Colic lymph node (tissue), 1 donor: ENCODE measurements around a stretch of chr10.

- PRO-cap: no peak
These were observed 1.1 kb downstream of the NPM3 start for GRCh38 chr10:101781918-101782677.

DNA sequence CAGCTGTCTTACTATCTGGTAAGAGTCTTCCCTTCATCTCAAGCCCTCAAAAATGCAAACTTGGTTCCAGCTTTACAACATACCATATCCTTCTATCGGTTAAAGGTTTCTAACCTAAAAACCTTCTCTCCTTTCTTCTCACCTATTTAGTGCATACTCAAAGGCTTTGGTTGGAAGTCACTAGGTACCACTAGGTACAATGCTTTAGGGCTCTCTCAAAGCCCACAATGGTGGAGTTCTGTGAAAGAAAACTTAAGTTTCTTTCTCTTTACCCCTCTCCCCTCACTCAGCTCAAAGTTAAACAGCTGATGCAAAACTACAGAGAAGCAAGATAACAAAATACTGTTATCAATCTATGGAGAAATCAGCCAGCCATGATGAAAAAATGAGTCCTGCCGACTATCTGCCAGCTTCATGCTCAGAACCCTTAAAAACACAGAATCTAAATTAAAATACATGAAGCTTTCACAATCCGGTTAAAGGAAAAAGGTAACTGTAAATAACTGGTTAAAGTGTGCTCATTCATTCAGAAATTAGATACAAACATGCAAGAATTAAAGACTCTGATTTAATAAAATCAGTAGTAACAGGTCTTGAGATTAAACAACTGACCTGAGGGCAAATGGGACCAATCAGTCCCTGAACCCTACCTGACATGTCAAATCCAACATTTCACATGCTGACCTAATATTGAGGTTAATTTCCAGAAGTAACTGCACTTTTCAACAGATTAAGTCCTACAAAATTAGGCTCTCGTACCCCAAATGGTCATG is 1.7 kb upstream of the NPM3 start:
- PRO-cap: no peak

DNA sequence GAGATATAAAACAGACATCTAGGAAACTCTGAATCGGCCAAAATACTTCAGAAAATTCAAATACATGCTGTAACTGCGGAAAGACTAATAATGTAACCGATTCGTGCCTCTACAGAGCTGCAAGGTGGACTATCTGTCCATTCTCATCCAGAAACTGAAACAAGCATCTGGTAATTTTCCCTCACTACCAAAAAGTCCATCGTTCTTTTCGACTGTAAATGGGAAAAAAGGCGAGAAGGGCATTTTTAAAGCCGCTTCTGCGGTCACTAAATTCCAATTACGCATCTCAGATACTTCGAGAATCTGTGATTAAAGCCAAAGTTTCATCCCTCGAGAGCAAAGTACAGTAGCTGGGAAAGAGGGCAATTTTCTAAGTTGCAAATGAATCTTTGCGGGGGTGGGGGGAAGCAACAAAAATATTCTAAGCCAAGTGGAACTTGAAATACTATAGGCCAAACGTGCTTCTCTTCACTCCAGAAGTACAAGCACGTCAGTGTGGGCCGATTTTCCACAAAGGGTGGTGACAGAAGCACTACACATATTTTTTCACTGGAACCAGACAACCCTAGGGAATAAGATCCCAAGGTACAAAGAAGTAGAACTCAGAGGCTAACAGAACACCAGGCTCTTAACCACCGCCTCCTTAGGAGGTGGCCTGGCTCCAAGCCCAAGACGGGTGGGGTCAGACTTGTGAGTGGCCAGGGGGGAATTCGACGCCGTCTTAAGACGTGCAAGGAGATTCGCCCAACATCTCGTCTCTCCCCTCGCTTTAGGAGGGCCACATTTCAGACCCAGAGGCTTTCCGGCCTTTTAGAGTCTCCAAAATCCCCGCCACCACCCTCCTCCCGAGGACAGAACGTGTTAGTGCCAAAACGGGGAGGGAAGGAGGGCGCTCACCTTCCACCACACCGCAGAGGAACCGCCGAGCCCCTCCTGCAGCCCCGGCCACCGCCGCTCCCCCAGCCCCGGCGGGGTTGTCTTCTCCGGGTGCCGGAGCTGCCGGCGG is 1.0 kb downstream of the OGA start:
- PRO-cap: unidirectional peak, plus-strand start at position 513 of the sequence

- PRO-cap: bidirectional peak, plus-strand start at chr10:101904096, minus-strand start at chr10:101903933
These were observed 60.2 kb upstream of the KCNIP2 start for GRCh38 chr10:101903604-101904312.

GRCh38 chr10:102001318-102001951 is 54.5 kb downstream of the ARMH3 start:
- PRO-cap: bidirectional peak, plus-strand start at chr10:102001662, minus-strand start at chr10:102001588

DNA sequence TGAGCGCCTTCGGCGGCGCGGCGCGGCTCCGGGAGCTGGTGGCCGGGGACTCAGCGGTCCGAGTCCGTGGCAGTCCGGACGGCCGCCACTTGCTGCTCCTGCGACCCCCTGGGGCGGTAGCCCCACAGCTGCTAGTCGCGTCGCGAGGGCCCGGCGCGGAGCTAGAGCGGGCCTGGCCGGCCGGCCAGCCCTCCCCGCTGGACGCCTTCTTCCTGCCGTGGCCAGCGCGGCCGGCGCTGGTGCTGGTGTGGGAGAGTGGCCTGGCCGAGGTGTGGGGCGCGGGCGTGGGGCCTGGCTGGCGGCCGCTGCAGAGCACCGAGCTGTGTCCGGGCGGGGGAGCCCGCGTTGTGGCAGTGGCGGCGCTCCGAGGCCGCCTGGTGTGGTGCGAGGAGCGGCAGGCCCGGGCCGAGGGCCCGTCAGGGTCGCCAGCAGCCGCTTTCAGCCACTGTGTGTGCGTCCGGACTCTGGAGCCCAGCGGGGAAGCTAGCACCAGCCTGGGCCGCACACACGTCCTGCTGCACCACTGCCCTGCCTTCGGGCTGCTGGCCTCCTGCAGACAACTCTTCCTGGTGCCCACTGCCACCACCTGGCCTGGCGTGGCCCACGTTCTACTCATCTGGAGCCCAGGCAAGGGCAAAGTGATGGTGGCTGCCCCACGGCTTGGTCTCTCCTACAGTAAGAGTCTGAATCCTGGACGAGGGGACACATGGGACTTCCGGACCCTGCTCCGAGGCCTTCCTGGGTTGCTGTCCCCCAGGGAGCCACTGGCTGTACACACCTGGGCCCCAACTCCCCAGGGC is 563 bp downstream of the HPS6 start:
- PRO-cap: no peak

DNA sequence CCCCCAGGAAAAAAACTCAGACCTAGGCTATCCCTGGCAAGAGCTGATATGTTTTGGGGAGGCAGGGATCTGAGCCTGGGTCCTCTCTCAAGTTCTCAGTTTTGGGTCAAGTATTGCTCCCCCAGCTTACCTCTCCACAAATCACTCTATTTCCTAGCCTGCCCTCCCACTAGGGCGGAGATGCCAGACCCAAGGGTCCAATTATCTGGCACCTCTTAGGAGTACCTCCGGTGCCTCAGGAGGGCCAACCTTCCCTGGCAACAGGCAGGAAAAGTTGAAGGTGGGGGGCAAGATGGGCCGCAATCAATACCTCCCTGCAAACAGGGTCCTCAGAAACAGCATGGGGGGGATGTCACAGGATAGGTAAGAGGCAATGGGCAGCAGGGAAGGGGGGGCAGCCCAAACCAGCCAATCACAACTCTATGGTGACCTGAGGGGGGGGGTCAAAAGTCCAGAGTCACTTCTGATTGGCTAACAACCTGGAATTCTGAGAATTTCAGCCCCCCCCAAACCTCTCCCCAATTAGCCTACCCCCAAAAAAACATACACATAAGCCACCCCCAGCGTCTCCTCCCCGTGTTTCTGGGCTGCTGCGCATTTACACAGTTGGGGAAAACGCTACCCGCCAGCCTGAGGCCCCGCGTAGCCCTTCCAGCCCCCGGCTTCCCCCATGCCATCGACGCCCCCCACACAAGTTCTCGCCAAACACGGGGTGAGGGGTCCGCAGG is 691 bp downstream of the LDB1 start:
- PRO-cap: bidirectional peak, plus-strand start at position 597 of the sequence, minus-strand start at position 303 of the sequence

DNA sequence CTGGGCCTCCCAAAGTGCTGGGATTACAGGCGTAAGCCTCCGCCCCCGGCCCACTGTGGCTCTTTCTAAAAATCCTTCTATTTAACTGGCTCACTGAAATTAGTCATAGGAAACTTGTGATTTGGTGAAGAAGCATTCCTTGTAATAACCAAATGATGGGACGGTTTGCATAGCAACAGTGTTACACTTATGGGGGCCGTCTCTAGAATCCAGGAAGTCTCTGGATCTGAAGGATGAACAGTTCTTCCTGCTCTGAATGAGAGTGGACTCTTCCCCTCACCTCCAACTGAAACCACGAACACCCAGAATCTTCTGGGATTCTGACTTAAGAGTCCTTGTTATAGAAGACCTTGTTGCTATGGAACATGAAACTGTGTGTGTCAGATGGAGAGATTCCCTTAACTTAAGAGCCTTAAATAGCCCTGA is 23.2 kb downstream of the NOLC1 start:
- PRO-cap: no peak

DNA sequence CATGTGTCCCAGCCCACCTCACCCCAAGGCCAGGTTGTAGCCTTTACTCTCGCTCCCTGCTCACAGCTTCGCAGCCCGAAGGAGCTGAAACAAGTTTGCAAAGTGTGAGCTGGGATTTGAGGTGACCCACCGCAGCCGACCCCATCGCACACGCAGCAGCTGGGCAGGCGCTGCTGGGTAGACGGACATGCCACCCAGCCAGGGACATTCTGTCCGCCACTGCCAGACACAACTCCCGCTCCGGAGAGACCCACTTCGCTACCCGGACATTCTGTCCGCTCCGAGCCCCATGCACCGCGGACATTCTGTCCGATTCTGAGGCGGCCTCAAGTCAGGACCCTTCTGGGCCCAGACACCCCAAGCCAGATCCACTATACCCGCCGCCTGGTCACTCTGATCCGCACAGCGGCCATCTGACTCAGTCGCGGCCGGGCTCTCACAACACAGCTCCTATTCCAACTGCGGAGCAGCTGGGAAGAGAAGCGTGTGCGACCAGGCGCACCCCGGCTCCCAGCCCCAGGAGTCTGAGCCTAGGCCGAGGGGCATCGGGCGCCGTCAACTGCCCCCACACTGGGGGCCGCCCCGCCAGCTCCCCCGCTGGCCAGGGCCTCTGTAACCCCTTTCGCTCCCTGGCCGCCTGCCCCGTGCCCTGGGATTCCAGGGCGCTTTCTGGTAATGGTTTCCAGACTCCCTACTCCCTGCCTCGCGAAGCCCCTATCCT is 784 bp downstream of the PITX3 start:
- PRO-cap: no peak

DNA sequence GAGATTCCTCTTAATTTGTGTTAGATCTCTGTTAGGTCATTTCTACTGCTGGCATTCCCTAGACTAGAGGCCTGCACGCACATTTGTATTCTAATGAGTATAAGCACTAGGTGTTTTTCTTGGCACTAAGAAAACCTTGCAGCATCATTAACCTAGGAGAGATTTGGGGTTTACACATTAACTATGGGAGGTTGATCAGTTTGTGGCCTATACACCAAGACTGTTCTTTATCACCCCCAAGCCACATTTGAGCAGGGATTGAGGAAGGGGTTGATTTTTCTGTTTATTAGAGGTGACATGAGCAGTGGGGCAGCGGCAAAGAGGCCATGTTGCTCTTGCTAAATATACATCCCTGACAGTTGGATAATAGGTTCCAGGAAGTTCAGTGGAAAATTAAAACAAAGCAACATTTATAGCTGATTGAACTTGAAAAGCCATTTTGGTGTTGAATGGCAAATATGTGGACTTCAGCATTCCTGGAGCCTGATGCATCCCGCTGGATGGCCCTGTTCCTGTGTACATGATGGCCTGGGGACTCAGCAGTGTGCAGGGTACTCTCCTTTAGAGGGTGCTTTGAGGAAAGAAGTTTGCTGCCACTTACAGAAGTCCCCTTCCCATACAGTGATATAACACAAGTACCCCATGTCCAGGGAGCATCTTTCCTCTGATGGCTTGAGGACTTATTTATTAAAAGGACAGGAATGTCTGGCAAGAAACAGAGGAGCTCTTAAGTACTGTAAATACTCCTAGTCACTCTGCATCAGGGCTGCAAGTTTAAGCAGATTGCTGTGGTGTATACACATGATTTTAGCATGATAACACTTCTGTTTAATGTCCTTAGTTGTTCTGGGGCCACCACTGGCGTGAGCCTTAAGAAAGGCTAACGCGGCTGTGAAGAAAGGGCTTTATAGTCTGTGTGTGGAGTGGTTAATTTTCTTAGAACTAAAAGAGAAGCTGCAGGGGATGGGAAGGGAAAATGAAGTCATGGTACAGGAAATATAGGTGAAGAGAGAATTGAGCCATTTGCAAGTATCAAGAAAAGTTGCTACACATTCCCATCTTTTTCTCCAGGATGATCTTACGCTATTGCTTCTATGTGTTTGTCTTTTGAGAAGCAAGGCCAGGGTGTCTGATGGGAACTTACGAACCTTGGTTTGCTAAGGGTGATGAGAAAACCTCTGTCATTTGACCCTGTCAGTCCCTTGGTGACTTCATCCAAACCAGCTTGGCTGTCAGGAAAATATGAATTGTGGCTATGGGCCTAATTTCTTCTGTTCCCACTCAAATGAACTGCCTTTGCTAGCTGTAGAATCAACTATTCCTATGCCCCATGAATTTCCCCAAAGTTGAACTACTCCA is 65.6 kb downstream of the GBF1 start:
- PRO-cap: no peak

- PRO-cap: no peak
These were observed 66.6 kb downstream of the GBF1 start for GRCh38 chr10:102311859-102312416.

- PRO-cap: no peak
These were observed 15.2 kb upstream of the NFKB2 start for GRCh38 chr10:102380198-102380779.

GRCh38 chr10:102397175-102397878 is 1.8 kb downstream of the NFKB2 start:
- PRO-cap: no peak

GRCh38 chr10:102402514-102403061 is 7.1 kb downstream of the NFKB2 start:
- PRO-cap: no peak

DNA sequence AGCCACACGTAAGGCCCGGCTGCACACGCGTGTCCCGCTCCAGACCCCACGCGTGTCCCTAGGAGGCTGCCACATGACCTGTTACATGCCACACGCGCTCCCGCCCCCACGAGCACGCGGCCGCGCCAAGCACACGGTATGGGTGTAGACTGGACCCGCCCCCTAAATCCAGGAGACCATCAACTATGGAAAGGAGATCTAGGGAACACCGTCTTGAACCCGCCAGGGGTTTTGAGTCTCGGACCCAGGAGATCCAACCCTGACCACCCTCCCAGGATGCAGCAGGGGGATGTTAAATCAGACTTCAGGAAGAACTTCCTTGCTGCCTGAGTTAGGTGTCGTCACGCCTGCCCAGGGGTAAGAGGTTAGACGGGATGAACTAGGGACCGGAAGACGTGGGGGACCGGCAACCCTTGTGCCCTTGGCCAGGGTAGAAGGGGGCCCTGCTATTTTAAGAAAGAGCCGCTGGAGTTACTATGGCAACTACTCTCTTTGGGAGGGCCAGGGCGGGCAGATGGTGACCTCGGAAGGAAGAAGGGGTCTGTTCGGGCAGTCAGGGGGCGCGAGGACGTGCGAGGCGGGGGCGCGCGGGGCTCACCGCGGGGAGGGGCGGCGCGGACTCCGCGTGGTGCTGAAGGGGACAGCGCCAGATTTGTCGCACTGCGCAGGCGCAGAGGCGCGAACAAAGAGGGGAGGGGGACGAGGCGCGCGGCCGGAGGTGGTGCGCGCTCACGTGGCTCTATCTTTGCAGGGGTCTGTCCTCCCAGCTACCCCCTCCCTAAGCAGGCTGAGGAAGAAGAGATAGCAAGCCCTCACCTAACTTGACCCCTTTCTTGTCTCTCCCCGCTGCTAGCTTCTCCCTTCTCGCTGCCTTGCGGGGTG is 714 bp upstream of the PSD start:
- PRO-cap: no peak

DNA sequence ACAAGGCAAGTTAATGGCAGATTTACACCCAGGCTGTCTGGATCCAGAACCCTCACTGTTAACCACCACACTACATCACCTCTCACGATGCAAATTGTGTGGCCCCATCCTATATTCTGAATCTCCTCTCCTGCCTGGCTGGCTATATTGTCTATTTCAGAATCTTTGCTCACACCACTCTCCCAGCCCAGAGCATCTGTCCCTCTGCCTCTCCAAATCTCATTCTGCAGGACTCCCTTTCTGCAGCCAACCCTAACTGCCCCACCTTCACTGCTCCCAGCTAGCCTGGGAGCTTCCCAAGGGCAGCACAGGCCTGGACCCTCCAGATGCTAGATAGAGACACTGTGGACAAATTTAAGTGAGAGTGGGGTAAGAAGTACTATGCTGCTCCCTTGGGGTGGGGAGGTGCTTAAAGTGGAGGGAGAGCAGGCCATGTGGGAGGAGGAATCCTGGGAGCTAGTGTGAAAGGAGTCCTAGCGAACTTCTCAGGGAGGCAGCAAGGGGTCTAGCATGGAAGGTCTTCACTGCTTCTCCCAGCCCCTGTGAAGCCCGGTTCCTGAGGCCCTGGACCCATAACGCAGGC is 773 bp downstream of the CUEDC2 start:
- PRO-cap: no peak

- PRO-cap: no peak
These were observed 9.3 kb downstream of the MFSD13A start for GRCh38 chr10:102470478-102470967.

DNA sequence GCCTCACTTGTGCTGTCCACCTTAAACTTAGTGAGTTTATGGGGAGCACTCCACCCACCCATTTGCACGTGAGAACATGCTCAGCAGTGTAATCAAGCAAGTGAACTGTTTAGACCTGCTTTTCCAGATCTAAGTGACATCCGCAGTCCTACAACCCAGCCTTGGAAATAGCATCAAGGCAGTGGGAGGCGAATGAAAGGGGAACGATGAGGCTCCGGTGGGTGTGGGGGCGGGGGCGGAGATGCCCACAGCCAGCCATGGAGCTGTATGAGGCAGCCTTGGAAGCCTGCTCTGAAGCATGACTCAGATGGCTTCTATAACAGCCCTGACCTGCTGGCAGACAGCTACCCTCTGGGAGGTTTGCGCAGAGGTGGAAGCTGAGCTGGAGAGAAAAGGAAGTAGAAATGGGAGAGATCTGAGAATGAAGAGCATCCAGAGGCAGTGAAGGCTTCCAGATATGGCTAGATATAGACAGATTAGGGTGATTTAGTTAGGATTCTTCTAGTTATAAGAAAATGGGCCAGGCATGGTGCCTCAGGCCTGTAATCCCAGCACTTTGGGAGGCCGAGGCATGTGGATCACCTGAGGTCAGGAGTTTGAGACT is 52.3 kb downstream of the SUFU start:
- PRO-cap: no peak

DNA sequence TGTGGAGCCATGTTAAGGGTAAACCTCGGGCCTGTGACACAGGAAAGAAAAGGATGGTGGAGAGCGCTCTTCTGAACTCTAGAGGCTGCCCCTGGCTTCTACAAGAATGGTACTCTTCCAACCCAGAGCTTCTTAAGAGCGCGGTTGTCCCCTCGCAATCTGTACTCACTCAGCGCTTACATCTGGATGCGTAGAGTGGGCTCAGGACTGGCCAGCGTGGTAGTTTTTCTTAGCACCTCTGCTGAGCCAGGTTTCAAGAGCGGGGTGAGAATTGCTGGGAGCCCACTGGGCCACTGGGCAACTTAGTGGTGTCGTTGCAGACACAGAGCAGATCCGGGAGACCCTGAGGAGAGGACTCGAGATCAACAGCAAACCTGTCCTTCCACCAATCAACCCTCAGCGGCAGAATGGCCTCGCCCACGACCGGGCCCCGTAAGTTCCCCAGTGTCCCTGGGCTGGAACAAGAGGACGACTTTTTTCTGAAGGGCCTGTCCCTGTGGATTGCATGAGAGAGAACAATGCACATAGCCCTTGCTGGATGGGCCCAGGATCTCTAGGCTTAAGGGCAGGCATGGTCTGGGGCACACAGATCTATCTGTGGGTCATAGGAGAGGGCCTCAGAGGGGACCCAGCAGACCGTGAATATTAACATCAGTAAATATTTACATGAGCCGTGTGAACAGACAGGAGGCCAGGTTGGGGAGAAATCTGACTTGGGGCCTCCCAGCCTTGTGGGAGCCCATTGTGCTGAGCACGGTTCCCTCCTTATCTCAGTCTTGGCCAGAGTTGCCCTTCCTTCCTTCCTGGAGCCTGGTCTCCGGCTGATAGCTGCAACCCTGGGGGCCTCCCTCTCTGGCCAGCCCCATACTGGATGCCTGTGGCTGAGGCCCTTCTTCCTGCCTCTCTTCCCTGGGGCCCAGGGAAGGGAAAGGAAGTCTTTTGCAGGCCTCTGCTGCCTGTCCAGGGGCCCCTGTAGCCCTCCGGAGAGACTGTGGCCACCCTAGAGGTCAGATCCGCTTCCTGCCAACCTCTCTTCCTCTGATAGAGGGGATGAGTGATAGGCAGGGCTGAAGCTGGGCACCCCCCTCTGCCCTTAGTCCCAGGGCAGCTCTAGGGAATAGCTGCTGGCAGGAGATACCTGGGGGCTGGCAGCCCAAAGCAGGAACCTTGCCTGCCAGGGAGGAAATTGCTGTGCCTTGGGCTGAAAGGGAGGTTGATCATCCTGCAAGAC is 44.8 kb upstream of the TRIM8 start:
- PRO-cap: no peak

- PRO-cap: bidirectional peak, plus-strand start at chr10:102674403, minus-strand start at chr10:102674237
These were observed 29.7 kb downstream of the TRIM8 start for GRCh38 chr10:102673826-102674555.